ENCODE measurements around a stretch of chr12.

DNA sequence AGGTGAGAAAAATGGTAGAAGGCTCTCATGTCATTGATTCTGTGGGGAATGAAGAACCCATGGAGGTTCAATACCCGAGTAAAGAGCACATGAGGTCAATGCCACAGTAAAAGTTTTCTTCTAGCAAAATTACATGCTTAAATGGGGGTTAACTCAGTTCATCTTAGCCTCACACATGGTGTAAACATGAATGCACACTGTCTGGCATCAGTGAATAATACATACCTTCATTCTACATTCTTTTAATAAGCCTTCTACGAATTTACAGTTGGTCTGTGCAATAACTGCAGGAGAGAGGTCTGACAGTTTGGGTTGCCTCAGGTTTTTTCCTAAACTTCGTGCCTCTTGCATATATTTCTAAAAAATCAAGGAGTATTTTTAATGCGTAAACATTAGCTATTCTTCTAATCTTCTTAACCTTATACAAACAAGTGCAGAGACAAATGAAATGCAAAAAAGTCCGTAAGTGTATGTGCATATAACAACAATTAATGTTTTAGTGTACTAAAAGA lies 100.2 kb upstream of the SINHCAF start:
- PRO-cap = no peak

- PRO-cap = no peak
These were observed 126.1 kb upstream of the SINHCAF start for GRCh38 chr12:31451875-31452567.

DNA sequence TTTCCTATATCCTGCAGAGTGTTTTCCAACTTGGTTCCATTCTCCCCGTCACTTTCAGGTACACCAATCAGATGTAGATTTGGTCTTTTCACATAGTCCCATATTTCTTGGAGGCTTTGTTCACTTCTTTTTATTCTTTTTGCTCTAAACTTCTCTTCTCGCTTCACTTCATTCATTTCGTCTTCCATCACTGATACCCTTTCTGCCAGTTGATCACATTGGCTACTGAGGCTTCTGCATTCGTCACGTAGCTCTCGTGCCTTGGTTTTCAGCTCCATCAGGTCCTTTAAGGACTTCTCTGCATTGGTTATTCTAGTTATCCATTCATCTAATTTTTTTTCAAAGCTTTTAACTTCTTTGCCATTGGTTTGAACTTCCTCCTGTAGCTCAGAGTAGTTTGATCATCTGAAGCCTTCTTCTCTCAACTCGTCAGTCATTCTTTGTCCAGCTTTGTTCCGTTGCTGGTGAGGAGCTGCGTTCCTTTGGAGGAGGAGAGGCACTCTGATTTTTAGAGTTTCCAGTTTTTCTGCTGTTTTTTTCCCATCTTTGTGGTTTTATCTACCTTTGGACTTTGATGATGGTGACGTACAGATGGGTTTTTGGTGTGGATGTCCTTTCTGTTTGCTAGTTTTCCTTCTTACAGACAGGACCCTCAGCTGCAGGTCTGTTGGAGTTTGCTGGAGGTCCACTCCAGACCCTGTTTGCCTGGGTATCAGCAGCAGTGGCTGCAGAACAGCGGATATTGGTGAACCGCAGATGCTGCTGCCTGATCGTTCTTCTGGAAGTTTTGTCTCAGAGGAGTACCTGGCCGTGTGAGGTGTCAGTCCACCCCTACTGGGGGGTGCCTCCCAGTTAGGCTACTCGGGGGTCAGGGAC lies 36.1 kb downstream of the DENND5B start:
- PRO-cap = no peak

GRCh38 chr12:31570861-31571344 lies 20.0 kb downstream of the DENND5B start:
- PRO-cap = no peak

DNA sequence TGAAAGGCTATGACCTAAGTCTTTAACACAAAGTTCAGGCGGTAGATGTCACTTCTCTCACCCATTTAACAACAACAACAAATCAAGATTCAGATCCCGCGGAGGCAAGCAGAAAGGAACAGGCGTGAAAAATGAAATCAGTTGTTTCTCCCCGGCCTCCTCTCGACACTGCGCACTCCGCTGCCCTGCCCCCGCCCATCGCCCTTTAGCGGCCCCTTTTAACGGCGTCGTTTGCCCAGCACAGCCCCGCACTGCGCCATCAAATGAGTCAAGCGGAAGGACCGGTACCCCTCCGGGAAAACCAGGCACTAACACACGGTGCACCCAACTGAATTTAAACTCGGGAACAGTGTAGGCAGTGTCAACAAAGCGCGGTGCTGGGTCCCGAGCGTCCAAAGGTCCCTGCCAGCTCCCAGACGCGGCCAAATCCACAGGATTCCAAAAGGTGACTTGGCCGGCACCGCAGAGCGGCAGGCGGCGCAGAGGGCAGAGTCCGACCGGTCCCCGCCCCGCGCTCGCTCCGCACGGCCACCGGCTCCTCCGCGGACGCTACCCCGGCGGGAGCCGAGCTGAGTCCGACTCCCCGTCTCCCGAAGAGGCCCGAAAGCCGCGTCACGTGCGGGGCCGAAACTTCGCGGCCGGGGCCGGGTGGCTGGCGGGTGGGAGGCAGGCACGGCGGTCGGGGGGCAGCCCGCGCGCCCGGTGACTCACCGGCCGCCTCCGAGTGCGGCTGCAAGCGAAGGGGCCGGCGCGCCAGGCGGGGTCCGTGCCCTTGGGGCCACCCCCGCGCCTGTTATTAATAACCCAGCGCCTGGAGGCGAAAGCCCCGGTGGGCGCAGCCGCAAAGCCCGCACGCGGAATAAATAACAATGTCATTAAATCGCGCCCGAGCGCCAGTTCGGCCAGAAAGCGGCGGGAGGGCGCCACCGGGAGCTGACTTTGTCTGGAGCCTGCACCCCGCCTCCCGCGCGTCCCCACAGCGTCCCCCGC lies 966 bp downstream of the DENND5B start:
- PRO-cap = unidirectional peak, plus-strand start at position 92 of the sequence; bidirectional peak, plus-strand start at position 337 of the sequence, minus-strand start at position 170 of the sequence; bidirectional peak, plus-strand start at position 905 of the sequence, minus-strand start at position 861 of the sequence

GRCh38 chr12:31598999-31599590 lies 8.2 kb upstream of the DENND5B start:
- PRO-cap = no peak

DNA sequence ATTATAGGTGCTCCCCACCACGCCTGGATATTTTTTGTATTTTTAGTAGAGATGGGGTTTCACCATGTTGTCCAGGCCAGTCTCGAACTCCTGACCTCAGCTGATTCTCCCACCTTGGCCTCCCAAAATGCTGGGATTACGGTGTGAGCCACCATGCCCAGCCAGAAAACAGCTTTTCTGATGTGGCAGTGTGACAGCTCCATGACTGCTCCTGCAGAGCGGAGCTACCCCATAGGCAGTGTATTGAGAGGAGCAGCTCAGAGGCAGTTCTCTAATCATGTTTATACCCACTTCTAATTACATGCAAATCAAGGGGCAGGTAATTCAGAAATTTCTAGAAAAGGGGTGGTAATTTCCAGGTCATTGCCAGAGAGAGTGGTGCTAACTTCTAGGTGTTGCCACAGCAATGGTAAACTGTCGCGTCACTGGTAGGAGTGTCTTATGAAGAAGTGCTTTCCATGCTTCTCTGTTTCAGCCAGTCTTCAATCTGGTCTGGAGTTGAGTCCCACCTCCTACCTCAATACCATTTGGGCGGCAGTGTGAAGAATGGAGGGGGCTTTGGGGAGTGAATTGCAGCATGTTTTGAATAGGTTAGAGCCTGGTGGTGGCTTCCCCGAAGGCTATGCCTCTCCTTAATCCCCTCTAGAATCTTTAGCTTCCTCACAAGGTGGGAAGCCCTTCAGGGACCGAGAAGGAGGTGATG lies 8.5 kb upstream of the AMN1 start:
- PRO-cap = no peak

DNA sequence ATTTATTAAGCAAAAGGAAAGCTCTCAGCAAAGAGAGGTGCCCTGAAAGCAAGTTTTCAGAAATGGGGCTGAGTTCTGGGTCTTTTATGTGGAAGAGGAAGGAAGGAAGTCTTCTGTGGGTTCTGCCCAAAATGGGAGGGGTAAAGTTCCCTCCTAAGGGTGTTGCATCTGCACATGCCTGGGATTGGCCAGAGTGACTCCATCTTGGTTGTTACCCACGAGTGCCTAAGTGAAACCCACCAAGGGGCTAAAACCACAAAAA lies 40.6 kb upstream of the H3-5 start:
- PRO-cap = no peak

GRCh38 chr12:31832980-31833541 lies 41.0 kb upstream of the H3-5 start:
- PRO-cap = no peak

GRCh38 chr12:31928575-31929003 lies 30.6 kb upstream of the RESF1 start:
- PRO-cap = no peak

DNA sequence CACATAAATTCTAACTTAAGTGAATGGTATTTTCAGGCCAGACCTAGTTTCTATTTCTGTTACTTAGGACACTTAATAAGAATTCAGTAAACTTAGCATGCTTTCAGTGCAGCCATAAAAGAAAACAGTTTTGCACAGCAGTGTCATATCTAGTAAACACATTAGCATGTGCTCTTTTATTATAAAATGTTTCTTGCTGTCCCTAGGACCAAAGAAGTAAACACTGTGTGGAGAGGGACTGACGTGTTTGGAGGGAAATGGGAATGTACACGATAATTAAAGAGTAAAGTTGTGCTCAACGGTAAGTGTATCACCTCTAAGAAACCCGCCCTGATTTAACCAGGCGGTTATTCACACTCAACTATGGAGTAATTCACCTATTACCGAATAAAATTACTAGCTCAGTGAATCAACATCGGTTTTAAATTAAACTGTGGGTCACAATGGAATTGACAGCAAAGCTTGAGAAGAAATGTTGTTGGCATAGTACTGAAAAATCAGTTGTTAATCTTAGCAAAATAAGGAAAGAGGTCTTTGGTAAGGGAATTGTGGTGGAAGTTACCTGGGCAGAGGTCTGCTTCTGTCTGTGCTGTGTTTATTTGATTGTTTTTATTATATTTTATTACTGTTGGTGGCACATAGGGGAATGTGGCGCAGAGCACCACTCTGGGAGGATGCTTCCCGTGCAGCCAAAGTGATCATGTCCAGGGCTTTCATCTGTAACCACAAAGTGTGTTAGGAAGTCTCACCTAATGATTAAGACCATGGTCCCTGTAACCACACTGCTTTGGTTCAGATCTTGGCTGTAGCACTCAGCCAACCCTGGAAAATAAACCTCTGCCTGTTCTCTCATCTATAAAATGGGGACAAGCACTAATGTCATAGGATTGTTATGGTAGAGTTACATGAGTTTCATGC lies 1.6 kb downstream of the RESF1 start:
- PRO-cap = no peak

DNA sequence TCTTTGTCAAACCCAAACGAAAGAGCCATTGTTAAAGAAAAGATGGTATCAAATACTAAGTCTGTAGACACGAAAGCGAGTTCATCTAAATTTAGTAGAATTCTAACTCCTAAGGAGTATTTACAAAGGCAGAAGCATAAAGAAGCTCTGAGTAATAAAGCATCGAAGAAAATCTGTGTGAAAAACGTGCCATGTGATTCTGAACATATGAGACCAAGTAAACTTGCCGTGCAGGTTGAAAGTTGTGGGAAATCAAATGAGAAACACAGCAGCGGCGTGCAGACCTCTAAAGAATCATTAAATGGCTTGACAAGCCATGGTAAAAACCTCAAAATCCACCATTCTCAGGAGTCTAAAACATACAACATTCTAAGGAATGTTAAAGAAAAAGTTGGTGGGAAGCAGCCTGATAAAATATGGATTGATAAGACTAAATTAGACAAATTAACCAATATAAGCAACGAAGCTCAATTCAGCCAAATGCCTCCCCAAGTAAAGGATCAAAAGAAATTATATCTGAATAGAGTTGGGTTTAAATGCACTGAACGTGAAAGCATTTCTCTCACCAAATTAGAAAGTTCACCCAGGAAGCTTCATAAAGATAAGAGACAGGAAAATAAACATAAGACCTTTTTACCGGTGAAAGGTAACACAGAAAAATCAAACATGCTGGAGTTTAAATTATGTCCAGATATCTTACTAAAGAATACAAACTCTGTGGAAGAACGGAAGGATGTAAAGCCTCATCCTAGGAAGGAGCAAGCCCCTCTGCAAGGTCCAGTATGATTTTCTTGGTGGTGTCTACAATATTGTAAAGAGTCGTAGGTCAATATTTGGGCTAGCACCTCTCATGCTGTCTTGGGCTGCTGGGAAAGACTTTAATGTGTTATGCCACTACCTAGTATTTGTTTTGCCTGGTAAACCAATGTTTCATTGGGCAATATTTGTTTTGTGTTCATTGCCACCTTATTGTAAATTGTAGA lies 26.3 kb downstream of the RESF1 start:
- PRO-cap = unidirectional peak, plus-strand start at position 259 of the sequence

DNA sequence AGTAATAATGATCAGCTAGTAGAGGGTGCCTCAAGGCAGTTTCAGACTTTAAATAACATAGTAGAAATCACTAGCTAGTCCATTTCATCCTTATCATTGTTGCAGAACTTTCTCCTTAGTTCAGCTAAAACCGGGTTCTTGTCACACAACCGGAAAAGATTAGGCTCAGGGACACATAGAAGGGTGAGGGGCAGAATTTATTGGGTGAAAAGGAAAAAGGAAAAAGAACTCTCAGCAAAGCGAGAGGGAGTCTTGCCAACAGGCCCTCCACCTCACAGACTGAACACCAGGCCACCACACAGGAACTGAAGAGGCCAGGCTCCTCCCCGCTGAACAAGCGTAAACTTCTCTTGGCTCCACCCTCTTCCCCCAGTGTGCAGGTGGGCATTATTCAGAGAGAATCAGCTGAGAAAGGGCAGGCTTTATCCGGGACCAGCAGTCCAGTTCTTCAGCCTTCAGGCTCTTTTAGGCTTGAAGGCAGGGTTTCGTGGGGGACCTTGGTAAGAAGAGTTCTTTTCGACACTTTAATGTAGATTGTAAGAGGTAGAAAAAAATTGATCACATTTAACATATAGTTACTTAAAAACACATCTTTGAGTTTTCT lies 125.6 kb upstream of the FGD4 start:
- PRO-cap = no peak

DNA sequence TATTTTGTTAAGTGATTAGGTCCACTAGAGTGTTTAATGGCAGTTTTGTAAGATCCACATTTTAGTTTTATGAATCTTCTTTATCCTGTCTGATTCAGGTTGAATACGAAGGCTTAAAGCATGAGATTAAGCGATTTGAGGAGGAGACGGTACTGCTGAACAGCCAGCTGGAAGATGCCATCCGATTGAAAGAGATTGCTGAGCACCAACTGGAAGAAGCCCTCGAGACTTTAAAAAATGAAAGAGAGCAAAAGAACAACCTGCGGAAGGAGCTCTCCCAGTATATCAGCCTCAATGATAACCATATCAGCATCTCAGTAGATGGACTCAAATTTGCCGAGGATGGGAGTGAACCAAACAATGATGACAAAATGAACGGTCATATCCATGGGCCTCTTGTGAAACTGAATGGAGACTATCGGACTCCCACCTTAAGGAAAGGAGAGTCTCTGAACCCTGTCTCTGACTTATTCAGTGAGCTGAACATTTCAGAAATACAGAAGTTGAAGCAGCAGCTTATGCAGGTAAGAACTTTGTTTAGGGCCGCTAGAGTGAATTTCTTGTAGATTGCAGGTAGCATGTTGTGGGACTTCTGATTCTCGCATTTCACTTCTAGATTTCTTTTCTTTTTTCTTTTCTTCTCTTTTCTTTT lies 93.6 kb upstream of the FGD4 start:
- PRO-cap = no peak

GRCh38 chr12:32446233-32447204 lies 47.2 kb downstream of the FGD4 start:
- PRO-cap = no peak

DNA sequence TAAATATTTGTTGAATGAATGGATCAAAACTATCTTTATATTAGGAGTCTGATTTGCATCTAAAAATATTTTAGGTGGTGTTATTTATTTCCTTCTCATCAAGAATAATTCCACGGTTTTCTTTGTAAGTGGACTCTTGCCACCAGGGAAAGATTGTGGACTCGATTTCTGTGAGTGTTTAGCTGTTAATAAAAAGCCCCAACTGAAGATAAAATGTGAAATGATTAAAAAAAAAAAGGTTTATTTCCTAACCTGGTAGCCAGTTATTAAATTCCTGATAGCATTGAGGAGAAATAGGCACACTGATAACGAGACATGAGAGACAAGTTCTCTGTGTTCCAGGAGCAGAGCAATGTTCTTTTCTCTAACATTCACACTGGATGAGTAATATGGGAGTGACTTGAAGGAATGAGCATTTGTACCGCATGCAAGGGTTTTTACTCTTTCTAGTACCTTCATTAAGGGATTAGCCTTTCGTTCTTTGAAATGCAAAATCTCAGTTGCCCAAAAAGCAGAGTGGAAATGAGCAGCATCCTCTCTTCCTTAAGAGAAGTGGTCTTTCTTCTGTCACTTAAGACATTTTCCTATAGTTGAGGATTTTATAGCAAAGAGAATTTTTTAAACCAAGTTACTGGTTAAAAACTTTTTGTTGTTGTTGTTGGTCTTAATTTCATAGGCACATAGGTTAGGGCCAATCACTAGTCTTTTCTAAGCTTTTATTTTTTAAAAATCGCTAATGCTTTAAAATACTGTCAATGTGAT lies 54.7 kb downstream of the FGD4 start:
- PRO-cap = no peak

GRCh38 chr12:32502559-32503082 lies 103.3 kb downstream of the FGD4 start:
- PRO-cap = no peak

DNA sequence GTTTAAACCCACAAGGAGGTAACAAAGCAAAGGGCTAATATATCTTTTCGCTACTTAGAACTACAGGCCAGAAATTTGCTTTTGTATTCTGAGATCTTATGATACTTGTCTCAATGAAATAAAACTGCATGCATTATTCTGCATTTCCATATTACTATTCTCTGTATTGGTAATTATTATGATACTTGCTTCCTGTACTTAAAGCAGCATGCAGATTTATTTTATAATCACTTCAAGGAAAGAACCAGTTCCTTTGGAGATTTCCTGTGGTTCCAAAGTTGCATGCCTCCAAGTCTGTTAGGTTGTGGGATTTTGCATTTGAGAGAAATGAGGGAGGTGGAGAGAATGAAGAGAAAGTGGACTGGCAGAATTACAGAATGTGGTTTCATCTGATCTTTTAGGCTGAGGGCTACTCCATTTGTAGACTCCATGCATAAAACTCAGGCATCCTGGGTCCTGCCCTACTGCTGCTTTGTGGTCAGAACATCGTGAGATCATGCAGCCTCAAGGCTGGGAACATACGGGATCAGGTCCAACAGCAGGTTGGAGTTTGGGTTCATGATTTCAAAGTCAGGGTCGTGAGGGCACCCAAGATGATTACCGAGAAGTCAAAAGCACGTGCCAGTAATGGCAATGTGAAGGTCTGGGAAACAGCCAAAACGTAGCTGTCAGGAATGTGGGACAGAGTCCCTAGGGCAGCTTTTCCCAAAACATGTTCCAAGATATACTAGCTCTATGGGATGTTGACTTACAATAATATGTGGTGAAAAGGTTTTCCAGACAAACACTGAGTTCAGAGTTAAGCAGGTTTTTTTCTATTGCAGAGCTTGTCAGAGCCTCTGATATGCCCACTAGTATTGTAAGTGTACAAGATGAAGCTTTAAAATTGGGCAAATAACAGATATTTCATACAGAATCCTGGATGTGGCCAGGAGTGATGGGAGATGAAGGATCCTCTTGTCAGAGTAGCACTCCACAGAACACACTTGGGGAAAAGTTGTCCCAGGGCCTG lies 130.5 kb upstream of the DNM1L start:
- PRO-cap = no peak

GRCh38 chr12:32612857-32613463 lies 66.1 kb upstream of the DNM1L start:
- PRO-cap = no peak

DNA sequence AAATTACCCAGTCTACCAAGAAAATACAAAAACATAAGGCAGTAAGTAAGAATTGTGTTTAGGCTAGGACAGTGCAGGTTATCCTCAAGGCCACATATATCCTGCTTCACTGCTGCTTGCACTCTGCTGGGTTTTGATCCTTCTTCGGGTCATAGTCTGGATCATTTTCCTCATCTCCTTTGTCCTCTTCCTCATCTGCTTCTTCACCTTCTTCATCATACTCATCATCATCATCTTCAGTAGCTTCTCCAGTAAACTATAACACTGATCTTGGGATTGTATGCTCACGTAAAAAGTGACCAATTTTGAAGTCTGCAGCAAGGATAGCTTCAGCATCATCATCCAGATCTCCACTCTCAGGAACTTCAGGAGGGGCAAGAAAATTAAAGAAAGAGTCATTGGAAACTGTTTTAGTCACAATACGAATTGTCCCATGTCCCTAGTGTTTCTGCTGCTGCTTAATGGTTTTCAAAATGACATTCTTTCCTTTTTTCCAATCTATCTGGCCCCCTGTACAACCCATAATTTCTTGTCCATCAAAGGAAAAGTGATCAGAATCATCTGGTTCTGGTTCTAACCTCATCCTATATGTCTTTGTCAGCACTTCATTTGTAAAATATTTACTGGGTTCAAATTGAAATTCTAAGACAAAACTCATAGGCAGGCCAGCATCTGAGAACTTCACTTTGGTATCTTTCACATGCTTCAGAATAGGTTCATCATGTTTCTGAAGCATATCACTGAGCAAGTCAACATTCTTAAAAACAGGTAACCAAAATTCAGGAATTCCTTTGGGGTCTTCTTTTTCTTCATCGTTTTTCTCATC lies 29.2 kb downstream of the YARS2 start:
- PRO-cap = no peak